ENCODE results near the genes MTFMT, UBAP1L and DPP8.

GRCh38 chr15:63590576-63591560, 6.3 kb upstream of the FBXL22 start:
- RRBS: no CpG with 5 or more reads among the region's 9 CpGs

DNA sequence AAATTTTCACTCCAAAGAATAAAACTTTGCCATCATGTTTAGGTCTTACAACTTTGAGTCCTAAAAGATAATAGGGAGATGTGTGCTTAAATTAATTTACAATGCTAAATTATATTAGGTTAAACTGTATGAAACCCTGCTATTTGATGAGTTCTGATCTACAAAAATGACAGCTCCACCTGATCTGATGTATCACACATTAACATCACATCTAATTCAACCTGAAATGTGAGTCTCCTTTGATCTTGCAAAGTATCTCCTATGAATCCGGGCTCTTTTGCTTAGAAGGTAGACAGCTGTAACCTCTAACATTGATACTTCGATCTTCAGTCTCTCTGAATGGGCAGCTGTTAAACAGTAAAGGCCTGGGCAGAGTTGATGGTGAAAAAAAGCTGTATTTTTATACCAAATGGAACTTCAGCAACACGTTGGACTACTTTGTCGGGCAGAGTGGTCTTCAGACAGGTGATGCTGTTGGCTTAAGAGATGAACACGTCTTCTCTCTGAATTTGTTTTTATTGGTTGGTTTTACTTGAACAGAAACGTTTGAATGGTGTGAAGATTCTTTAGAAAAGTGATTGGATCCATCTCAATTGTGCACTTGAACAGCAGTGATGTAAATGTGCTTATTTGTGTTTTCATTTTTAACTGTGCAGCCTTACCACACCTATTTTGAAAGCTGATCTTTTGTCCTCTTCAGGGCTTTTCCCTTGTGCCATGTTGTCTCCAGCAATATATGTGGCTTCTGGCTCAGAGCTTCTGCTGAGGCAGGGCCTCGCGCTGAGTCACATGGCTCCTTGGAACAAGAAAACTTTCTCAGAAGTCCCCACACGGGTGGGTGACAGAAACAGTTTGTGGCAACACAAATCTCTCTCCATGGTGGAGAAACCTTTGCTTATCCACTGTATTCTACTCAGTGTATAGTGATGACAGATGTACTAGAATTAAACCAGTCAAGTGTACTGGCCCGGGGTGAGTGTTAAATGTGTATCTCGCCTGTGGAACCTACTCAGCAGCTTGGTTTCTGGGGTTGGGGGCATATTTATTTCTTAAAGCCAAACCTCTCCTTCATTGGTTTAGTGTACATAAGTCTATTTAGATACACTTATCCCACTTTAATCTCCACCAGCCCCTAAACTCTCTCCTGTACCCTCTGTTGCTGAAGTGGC, 3.7 kb upstream of the FBXL22 start:
- RRBS: no CpG with 5 or more reads among the region's 11 CpGs

DNA sequence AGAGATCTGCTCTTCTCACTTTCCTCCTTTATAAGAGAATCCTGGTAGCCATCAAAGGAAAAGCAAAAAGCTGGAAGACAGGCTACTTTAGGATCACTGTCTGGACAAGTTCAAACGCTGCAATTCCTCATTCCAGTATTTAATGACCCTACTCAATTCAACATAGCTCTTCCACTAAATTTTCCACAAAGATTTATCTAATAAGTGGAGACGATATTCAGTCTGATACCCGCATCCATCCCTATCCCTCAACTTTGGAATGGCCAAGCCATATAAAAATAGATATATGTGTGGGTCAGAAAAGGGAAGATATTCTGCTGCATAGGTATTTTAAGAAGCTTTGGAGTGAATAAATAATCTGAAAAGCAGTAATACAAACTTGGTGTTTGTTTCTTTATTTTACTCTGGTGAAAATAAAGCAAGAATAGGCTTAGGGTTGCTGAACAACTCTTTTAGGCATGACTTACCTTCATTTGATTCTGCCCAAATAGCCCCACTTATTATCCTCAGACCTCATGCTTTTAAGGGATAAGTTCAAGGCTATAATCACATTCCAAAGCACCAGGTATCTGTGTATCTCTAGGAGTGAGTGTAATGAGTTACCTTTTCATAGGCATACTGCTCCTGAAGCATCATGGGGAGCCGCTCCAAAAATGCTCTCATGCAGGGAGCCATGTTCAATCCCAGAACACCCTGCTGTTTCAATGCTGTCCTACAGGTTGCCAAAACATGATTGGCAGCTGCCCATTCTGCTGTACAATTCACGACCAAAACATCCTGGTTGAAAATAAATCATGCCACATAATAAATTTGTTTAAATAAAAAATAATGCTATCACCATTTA, 43.9 kb downstream of the FBXL22 start:
- RRBS: no CpG with 5 or more reads among the region's 5 CpGs

GRCh38 chr15:63767976-63768686, 65.6 kb downstream of the HERC1 start:
- RRBS: no CpG with 5 or more reads among the region's 7 CpGs

- RRBS: no CpG with 5 or more reads among the region's 9 CpGs
Measured at GRCh38 chr15:63896709-63897214, 63.0 kb upstream of the HERC1 start.

GRCh38 chr15:63951076-63951669, 95.1 kb downstream of the DAPK2 start:
- RRBS: no CpG with 5 or more reads among the region's 8 CpGs

DNA sequence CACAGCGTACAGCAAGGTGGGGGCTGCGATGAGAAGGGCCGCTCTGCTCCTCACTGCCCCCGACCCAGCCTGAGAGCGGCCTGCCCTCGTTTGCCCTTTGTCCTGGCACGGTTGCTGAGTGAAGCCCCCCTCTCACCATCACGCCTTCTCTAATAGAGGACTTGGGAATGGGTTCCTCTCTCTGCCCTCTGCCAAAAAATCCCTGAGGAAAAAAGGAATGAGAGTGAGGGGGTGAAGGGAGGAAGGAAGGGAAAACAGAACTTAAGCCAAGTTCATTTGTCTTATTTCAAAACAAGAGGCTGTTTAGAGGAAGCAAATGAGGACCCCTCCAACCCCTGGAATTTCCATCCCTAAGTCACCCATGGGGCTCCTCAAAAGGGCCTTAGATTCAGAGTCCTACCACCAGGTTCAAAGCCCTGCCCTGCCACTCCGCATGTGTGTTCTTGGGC, 685 bp upstream of the DAPK2 start:
- RRBS: no CpG with 5 or more reads among the region's 9 CpGs

DNA sequence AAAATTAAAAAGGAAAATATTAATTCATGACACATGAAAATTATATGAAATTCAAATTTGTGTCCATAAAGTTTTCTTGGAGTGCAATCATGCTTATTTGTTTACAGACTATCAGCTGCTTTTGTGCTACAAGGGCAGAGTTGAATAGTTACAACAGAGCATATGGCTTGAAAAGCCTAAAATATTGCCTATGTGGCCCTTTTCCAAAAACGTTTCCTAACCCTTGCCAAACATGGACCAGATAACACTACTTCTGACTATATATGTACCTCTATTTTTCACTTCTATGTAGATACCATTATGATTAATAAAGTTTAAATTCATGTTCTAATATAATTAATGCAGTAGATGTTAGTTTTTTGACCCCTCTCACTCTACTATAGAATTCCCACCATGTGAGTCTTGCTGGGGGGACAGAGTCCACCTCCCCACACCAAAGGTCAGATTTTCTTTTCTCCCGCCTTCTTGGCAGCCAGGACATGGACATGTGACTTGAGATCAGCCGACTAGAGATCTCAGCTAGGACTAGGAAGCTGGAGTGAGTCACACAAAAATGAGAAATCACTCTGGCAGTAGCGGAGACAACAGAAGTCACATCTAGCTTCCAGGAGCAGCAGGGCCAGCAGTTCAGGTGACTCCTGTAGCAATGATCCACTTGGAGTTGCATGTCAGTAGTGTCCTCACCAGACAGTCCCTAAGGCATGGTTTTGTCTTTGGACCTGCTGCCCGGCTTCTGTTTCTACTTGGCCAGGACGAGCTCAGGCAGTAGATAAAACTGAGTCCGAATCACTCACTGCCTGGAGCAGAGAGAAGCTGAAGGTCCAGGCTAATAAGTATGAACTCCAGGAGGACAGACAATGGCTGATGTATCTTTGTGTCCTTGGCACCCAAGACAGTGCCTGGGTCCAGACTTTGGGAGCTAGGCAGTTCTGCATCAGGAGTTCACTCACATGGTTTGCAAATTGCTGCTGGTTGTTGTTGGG, 22.4 kb downstream of the CIAO2A start:
- RRBS: no CpG with 5 or more reads among the region's 7 CpGs

- RRBS: no CpG with 5 or more reads among the region's 4 CpGs
Measured at GRCh38 chr15:64130230-64130665, 21.3 kb upstream of the SNX22 start.

- RRBS: no CpG with 5 or more reads among the region's 6 CpGs
Measured at GRCh38 chr15:64146042-64146443, 5.5 kb upstream of the SNX22 start.

GRCh38 chr15:64355137-64355931, 639 bp downstream of the CSNK1G1 start:
- RRBS: 0% methylated on average over 1 of the region's 33 CpGs

DNA sequence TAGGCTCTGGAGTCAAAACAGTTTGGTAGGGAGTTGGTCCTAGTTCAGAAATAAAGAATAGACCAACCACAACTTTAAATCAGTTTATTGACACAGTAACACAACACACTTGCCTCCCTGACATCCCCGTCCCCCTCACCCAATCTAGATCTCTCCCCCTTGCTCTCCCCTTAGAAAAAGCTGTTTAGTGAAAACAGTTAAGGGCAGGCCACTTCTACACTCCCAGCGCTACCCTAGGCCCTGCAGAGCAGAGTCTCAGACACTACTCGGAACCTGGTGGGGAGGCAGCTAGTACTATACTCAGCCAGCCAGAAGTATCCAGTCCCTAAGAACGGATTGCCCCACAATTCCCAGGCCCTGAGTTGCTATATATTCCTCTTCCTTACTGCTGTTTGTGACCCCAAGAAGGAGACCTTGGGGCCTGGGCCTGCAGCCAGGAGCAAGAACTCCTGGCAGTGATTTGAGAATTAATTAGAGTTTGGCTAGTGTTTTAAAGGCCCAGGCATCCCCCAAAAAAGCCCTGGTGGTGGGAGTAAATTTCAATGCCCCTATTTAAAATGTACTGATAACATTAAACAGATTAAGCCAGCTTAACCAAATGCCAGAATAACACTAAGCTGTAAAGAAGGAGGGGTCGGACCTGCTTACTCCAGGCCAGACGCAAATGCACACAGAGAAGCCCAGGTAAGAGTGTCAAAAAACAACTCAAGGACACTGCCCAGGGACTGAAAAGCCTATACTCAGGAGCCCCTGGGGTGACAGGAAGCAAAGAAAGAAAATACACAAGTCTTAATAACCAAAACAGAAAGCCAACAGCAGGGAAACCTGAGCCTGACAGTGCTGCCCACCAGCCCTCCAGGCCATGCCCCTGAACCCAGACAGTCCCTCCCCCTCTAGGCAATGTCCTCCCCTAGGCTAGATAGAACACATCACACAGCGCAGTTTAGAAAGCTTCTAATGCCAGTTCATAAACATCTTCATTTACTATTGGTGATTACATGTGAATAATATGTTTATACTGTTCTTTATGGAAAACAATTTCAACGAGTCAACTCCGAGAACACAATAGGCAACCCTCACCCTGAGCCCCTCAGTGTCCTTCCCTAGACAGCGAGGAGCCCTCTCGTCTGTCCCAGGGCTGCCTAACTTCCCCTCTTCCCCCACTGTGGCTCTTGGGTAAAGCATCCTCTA, 87.5 kb downstream of the RBPMS2 start:
- RRBS: no CpG with 5 or more reads among the region's 11 CpGs

DNA sequence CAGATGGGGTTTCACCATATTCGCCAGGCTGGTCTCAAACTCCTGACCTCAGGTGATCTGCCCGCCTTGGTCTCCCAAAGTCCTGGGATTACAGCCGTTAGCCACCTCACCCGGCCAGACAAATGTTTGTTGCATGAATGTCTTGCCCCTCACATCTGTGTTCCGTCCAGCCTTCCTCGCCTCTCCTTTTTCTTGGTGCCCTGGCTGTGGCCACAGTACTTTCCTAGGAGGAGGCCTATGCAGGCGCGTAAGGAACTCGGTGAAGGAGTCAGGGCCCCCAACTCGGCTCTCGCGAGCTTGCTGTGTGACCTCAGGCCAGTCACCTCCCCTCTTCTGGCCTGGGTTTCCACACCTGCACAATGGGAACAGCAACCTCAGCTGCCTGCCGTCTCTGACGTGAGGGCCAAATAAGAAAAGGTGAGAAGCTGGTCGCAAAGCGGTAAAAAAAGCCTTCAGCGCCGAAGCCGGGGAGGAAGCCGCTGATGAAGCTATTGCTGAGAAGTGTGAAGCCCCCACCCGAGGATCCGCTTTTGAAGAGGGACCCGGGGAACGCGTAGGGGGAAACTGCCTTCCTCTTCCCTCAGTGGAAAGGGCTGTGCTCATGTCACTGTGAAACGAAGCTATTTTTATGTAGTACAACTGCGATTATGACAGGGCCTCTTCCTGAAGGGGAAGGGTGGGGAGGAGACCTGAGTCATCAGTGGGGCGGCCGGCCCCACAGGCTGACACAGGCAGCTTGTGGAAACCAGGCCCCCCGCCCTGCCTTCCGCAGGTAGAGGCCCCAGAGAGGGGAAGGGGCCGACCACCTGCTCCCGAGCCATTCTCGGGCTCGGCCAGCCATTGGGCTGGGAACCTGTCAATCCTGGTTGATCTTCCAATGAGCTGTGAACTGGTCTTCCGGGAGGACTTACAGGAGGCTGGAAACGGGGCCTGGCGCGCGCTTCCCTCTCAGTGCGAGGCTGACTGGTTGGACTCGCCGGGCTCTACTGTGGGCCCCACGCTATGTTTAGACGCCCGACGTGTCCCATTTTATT, 18.1 kb upstream of the ANKDD1A start:
- RRBS: 5% methylated on average over 12 of the region's 47 CpGs

DNA sequence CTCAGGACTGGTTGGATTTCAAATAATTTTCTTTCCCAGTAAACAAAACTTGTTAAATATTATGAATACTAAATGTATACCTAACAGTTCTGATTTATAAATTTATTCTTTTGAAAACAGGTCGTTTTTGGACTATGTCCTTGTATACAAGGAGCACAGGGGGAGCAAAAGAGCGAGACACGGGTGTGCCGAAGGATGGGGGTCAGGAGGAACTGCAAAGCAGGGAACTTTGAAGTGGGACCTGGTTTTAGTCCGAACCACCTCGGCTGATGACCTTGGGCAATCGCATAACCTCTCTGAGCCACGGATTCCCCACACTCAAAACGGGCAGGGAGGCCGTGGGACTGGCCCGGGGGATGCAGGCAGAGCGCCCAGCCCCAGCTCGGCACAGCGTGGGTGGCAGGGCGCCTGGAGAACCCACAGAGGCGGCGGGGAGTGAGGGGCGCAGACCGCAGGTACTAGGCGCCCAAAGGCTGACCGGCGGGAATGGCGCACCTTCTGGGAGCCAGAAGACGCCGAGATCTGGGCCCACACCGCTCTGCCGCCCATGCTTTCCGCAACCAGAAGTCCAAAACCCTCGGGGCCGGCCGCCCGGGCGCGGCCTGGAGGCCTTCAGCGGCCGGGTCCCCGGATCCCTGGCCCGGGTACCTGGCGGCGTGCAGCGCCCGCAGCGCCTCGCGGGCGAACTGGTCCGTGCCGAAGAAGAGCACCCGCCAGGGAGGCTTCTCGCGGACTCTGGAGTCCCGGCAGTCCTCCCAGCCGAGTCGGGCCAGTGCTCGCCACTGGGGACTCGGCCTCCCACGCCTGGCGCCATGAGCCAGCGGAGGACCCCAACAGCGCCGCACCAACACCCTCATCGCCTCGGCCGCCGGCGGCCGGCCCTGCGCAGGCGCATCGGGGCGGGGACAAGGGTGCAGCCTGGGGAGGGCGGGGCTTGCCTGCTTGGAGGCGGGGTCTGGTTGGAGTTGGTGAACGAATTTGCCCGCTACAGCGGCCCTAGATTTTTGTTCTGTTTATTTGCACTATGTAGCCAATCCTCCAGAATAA, at the start of gene MTFMT:
MTFMT (minus strand) TSS at position 883 of the 1,047 bp plus-strand sequence.
- RRBS: no CpG with 5 or more reads among the region's 76 CpGs

GRCh38 chr15:65077691-65078511, 1.4 kb downstream of the KBTBD13 start:
- RRBS: 31% methylated on average over 7 of the region's 61 CpGs

DNA sequence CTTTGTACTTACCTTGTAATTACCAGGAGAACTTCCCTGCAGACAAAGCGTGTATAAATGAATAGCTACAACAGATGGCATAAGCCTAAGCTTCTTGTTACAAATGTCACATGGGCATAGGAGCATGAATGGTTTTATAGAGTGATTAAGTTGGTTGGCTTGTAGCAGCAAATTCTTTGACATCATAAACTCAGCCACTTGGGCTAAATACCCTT, at the start of gene UBAP1L:
UBAP1L (minus strand) TSS at position 63 of the 215 bp plus-strand sequence.
- RRBS: no CpG with 5 or more reads among the region's 1 CpG

- RRBS: no CpG with 5 or more reads among the region's 53 CpGs
Measured at GRCh38 chr15:65421091-65422188, 1.3 kb downstream of the IGDCC4 start.

- RRBS: 2% methylated on average over 32 of the region's 82 CpGs
Measured at GRCh38 chr15:65516790-65518084, at the start of gene DPP8. Gene DPP8, minus strand, starts transcription at chr15:65517689.

- RRBS: 3% methylated on average over 5 of the region's 20 CpGs
Measured at GRCh38 chr15:65530953-65531514, 771 bp downstream of the HACD3 start.